ENCODE measurements around a stretch of chr6.

GRCh38 chr6:5729780-5730435 lies 276.8 kb downstream of the NRN1 start:
- RRBS, result no CpG with 5 or more reads among the region's 3 CpGs

- RRBS, result no CpG with 5 or more reads among the region's 34 CpGs
These were observed 114.5 kb downstream of the NRN1 start for GRCh38 chr6:5892057-5892796.

DNA sequence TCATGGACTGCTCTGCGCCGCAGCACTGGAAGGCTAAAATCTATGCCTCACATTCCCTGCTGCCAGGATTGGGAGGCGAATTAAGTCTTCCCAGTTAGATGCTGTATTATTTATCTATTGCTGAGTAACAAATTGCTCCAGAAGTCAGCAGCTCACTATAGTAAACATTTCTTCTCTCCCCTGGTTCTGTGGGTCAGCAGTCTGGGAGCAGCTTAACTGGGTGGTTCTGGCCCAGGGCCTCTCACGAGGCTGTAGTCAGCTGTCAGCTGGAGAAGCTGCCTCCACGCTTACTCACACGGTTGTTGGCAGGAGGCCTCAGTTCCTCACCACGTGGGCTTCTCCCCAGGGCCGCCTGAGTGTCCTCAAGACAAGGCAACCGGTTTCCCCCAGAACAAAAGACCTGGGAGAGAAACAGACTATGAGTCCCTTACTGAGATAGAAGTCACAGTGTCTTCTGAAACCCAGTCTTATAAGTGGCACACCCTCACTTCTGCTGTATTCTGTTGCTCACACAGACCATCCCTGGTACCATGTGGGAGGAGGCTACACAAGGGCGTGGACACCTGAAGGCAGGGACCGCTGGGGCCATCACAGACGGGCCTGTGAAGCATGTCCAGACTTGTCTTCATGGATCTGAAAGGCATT lies 101.0 kb downstream of the NRN1 start:
- RRBS, result no CpG with 5 or more reads among the region's 12 CpGs

DNA sequence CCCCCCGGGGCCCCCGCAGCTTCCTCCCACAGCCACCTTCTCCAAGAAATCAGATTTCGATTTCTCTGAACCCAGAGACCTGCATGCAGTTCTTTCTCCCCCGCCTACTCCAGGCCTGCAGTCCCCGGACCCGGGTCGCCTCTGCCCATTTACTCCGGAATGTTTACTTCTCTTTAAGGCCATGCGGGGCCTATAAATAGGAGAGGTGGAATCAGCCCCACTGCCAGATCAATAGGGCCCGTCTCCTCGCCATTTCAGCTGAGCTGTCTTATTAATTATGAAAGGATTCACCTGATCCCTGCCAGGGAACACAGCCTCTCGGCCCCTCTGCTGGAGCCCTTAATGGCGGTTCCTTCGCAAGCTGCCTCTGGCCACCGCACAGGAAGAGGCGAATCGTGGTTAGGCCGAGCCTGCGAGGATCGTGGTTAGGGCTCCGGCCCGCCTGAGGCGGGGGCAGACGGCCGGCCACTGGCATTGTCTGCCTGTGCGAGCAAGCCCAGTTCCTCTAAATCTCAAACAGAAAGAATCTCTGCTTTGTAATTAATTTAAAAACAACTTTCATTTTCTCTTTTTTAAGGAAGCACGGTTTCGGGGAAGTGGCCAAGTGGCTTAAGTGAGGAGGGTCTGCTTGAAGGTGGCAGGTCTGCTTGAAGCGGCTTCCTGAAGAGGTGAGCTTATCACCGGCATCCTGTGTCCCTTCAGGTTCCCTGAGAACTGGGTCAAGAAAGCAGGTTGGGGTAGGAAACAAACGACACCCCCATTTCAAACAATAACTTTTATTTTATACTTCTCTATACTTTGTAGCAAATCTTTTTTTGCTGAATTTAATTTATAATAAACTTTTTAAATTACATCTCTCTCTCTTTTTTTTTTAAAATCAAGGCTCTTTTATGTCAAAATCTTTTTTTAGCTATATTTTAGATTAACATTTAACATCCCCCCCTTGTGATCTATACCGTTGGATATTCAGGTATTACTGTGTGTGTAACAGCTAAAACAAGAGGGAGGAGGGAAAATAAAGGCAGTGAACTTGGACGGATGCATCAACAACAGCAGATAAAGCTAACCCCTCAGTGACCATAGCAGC lies 9.1 kb downstream of the NRN1 start:
- RRBS, result 0% methylated on average over 1 of the region's 33 CpGs

DNA sequence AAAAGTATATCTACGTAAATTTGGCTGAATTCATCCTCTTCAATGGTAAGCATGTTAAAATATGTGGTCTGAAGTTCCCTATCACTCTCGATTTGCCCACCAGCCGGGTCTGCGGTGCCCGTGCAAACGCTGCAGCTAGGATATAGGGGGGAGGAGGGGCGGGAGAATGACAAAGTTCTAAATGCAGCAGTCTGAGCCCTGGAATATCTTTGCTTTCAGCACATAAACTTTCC lies 756 bp downstream of the NRN1 start:
- RRBS, result no CpG with 5 or more reads among the region's 7 CpGs

DNA sequence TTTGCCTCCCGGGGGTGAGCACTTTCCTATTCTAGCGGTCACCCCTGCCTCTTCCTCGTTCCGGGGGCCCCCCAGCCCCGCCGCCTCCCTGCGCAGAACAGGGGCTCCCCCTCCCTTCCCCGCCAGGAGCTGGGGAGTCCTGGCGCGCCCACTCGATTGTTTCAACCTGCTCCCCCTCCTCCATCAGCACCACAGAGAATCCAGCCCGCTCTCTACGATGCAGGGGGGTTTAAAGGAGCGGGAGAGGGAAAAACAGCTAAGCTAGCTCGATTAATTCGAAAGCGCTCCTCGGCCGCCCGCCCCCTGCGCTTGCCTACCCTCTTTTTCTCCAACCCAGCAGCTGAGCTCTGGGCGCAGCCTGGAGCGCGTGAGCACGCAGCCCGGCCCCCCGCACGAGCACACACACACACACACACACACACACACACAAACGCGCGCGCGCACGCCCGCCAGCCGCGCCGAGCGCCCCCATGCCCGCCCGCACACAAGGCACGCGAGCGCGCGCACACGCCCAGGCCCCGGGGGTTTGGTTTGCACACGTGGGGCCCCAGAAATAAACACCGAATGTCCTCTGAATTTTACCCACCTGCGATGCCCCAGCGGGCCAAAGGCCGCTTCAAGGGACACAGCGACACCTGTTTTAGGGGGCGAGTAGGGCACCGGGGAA lies 578 bp upstream of the NRN1 start:
- RRBS, result 0% methylated on average over 3 of the region's 56 CpGs

GRCh38 chr6:6494673-6494951 lies 93.9 kb upstream of the LY86 start:
- RRBS, result 18% methylated on average over 1 of the region's 4 CpGs

- RRBS, result no CpG with 5 or more reads among the region's 1 CpG
These were observed 99.8 kb downstream of the LY86 start for GRCh38 chr6:6688269-6688813.

- RRBS, result no CpG with 5 or more reads among the region's 3 CpGs
These were observed 142.2 kb downstream of the LY86 start for GRCh38 chr6:6730689-6731234.

DNA sequence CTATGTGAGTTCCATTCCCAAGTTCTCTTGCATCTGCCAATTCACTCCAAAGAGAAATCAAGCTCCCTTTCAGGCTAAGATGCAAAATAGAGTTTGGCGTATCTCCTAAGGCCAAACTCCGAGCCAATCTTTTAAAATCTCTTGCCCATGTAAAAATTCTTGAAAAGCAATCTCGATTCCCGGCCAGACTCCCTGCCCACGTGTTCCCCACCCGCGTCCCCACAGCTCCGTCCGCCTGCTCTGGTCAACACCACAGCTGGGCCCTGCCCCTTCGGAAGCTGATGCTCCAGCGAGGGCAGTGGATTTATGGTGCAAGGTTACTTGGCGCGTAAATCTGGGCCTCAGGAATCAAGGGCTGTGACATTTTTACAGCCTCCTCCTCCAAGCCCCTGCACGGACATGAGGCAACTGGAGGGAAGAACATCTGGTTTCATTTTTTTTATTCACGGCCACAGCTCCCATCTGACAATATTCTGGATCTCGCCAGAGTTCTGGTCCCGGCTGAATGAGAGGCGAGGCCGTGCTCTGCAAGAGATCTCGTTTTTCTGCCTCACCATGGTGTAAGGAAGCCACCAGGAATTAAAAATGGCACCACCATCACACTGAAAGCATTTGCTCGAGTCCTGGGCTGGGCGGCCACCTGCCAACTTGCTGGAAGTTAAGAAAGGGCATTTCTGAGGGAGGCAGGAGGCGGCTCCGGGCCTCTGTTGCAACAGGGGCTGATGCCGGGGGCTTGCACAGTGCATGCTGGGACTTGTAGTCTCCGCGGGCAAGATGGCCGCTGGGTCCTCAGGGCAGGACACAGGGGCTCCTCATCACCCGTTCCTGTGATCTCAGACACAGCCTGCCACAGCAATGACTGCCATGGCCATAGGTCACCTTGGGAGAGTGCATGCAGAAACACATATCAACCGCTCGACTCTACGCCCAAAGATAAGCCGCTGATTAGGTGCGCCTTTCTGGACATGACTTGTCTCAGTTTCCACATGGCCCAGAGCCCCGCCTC lies 148.4 kb downstream of the LY86 start:
- RRBS, result no CpG with 5 or more reads among the region's 35 CpGs

DNA sequence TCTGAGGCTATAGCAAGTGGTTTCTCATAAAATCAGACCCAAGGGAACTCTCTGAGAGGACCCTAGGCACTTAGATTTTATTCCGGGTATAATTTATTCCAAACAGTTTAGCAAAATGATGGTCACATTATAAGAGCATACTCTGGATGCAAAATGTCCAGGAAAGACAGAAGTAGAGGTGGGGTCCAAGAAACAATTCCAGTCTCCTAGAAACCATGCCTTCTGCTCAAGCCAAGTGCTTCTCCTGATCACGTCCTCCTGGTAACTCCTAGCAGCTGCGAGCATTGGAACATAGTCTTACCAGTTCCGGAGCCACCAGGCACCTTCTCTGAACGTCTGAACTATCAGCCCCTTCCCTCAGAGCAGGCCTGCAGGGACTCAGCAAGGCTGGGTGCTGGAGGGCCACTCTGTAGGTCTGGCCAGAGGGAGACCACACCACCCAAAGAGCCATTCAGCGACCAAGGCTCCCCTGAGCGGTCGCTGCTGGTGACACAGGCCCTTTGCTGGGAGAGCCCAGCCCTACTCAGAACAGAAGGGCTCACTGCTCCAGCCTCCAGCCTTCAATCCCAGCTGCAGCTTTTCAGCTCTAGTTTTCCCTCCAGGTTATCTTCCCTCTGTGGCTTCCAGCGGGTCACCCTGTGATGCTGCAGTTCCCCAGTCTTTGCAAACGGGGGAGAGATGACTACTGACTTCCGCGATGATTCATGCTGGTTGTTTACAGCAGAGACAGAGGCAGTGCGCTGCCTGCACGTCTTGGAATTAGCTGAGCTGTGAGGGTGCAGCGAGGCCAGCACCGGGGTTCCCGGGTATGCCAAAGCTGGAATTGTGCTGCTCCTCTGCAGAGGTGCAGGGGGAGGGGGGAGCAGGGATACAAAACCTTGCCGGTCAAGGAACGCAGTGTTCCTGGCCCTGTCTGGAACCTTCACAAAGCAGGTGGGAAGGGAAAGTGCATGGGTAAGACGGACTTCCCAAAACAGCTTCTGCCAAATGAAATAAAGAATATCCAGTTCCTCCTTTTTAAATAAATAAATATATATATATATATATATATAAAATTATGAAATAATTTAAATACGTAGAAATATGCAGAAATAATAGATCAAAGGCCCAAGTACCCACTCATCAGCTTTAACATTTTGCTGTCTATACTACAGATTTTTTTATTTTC lies 161.3 kb downstream of the LY86 start:
- RRBS, result 38% methylated on average over 2 of the region's 21 CpGs

- RRBS, result no CpG with 5 or more reads among the region's 5 CpGs
These were observed 208.4 kb downstream of the LY86 start for GRCh38 chr6:6796998-6797297.

DNA sequence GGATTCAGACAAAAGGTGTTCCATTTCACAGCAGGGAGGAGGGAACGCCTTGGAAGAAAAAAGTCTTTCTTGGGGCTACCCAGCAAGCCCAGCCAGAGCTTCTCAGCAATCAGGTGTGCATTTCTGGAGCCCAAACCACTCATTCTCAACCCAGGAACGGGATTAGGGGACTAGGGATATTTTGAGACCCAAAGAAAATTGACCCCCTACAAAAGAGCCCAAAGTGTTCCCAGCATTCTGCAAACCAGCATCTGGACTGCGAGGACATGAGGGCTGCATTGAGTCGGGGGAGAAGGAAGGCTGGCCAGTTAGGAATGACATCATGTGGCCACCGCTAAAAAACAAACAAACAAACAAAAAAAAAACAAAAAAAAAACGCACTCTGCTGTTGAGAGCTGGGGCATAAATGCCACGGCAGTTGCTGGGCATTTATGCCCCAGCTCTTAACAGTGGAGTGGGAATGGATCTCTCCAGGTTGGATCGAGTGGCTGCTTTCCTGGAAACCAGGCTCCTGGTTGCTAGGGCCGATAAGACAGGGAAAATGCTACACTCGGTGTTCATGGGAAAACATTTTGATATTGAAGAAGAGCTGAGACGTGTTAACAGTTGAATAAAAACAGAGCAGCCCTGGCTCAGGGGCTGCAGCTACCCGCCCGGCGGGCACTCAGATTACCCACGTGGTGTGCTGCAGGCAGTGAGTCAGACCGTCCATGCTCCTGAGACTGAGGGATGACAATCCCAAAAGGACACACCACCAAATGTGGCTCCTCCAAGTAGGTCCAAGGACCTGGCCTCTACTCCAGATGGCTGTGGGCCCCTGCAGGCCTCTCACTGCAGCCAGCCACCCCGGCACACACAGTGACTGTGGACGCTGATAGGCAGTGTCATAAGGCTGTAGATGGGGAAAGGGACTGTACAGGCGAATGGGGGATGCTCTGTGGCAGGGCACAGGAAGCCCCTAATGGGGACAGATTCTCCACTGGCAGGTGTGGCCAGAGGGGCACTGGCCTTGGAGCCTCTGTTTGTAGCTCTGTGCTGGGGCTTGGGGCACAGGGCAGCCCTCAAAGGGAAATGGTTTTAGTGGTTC lies 237.5 kb downstream of the LY86 start:
- RRBS, result no CpG with 5 or more reads among the region's 19 CpGs

- RRBS, result no CpG with 5 or more reads among the region's 3 CpGs
These were observed 246.5 kb upstream of the RREB1 start for GRCh38 chr6:6861254-6861689.

GRCh38 chr6:7042132-7043412 lies 65.2 kb upstream of the RREB1 start:
- RRBS, result no CpG with 5 or more reads among the region's 22 CpGs

DNA sequence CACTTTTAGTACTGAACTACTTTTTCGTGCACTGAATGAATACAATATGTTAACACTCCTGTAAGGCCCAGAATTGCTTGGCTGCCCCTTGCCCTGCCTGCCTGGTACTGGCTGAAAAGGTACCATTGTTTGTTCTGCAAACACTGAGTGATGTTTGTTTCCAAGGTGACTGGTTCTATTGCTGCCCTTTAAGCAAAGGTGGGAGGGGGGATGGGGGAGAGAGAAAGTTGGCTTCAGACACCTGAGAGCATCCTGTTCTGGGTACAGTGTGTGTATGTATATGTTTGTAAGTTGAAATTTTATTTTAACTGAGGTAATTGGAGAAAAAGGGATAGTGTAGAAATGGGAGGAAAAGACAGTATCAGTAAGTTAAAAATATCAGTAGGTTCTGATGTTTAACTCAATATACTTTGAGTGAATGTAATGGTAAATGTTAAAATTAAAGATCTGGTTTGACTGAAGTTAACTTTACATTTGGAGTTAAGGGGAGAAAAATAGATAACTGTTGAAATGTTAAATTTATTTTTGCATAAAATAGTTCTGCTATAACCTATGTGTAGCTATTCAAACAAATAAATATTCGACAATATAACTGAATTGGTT lies 31.4 kb downstream of the RREB1 start:
- RRBS, result no CpG with 5 or more reads among the region's 2 CpGs

GRCh38 chr6:7164467-7165616 lies 57.1 kb downstream of the RREB1 start:
- RRBS, result no CpG with 5 or more reads among the region's 12 CpGs

DNA sequence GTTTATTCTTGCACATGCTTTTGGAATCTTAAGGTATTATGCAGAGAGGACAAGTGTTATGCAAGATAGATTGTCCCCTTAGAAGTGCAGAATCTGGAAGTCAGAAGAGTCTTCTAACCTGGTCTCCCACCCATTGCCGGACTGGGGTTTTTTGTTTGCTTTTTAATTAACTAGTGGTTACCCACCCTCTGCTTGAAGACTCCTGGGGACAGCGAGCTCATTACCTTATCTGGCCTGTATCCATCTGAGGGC lies 60.5 kb downstream of the RREB1 start:
- RRBS, result no CpG with 5 or more reads among the region's 2 CpGs

GRCh38 chr6:7191973-7192327 lies 84.2 kb downstream of the RREB1 start:
- RRBS, result no CpG with 5 or more reads among the region's 6 CpGs

DNA sequence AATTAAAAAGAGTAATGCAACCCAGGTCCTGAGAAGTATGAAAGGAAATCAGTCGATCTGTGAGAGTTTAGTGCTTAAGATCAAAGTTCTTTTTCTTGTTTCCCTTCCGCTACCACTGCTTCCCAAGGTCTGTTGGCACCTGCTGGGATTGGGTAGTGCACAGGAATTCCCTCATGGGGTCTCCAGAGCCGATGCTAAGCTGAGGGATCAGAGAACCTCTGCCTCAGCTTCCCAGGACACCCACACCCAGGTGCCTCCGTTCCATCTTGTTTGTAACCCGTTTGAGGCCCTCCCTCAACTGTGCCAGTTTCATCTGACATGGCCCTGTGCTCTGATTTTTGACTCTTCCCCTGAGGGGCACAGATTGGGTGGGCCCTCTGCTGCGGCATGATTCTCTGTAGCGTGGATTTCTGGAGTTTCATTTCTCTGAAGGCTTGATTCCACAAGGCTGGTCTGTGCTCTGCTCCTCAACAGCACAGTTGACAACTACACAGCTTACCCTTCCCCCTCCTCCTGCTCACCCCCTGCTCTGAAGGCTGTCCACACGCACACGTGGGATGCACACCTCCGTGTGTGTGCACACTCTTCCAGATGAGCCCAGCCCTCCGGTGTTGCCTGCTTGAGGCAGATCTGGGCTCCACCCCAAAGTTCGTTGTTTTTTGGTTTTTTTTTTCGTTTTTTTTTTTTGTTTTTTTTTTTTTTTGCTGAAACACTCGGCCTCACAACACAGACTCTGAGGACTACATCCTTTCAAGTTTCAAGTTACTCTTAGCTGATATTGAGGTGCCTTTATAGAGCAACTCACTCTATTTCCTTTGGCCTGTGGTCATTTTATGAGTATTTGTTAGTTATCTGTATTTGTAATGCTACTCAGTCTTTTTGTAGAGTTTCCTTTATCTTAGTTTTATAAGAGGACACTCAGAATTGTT lies 88.0 kb downstream of the RREB1 start:
- RRBS, result no CpG with 5 or more reads among the region's 14 CpGs